Esophagus squamous epithelium (tissue), 4 donors: Measurements from ENCODE around the gene HOXB6.

- PRO-cap = no peak
- RAMPAGE, long total RNA, 4 experiments = no peak in any of the 4 experiments
Measured at GRCh38 chr17:48162201-48162748, 54.7 kb downstream of the SNX11 start.

DNA sequence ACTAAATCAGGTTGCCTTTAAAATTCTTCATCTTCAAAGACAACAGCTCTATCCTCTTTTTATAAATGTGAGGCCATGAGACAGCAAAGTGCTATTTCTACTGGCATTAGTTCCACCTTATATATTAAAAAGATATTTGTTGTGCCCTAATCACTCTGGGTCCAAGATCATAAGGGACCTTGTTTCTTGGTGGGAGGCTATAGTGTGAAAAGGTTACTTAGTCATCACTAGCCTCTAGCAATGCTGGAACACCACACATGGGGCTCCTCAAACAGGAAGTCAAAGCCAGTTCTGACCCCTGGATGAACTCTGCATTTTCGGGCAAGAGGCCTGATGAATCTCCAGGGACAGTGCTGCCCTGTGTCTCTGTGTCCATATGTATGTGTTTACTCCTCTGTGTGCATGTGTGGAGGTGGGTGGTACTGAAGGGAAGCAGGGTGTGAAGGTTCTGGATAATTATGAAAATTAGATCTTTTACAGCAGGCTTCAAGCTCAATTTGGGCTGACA is 133.4 kb downstream of the SNX11 start:
- PRO-cap = no peak
- RAMPAGE, long total RNA, 4 experiments = no peak in any of the 4 experiments

DNA sequence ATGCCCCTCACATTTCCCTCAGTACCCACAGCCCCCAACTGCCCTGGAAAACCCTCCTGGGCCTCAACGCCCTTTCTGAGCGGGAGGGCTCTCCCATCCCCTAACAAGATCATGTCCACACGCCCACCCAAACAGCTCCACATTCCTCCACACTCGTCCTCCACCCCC is 14.4 kb downstream of the HOXB4 start:
- PRO-cap = no peak
- RAMPAGE, long total RNA, 4 experiments = no peak in any of the 4 experiments

DNA sequence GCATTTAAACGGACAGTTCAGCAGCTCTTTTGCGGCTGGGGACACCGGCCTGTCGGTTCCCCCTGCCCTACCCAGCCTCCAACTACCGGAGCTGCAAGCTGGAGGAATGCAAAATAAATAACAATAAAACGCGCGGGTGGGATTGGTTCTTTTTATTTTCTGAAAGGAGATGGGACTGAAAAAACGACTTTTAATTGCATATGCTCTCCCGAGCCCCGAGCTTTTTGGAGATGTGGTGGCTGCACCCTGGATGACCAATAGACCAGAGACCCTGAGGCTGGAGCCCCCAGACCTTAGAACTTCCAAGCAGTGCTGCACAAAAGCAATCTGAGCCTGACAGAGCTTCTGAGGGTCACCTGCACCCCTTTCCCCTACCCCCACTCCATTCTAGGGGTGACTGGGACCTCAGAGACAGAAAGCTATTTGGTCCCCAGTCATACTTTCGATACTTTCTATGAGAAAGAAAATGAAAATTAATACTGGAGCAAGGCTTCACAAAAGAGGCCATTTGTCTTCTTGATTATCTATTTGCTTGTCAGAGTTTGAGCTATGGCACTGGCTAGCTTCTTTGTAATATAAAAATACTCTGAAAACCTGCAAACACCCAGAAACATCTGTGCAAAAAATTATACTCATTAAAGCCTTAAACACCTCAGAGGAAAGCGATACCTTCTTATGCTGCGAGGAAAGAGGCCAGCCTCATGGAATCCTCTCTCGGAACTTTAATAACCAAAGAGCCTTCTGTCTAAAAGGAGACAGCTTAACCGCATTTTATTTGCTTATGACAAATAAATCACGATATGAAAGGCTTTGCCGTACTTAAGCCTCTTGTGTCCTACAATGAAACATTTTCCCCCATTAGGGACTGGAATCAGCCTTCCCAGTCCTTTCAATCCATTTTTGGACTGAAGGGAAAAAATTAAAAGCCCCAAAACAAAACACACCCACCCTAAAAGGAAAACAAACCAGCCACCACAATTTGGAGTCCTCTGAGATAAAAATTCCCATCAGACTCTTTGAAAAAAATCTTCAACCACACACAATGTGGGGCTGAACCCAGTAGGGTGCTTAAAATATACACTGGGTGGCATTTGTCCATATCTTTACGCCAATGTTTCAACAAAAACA is 3.4 kb downstream of the HOXB4 start:
- PRO-cap = unidirectional peak, minus-strand start at position 724 of the sequence; bidirectional peak, plus-strand start outside the sequence, minus-strand start at position 907 of the sequence
- RAMPAGE, long total RNA, 4 experiments = no peak in any of the 4 experiments

DNA sequence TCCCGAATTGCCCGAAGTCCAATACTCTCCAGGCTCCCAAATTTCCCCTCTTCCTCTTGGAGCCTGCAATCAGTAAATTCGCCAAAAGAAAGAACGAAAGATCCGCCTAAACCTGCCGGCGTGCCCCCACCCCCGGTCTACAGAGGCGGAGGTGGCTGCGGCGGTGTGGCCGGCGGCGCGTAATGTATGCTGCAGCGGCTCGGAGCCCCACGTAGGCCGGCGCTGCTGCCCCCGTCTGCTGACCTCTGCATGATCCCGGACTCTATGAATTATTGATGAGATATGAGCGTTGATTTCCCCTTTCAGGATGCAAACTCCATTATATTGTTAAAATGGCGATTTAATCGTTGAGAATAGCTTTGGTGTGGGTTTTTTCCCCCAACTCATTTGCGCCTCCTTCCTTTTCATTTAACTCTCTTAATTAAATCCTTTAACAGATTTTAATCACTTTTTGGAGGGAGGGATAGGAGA is 3.7 kb downstream of the HOXB3 start:
- PRO-cap = no peak
- RAMPAGE, long total RNA, 4 experiments = no peak in any of the 4 experiments

DNA sequence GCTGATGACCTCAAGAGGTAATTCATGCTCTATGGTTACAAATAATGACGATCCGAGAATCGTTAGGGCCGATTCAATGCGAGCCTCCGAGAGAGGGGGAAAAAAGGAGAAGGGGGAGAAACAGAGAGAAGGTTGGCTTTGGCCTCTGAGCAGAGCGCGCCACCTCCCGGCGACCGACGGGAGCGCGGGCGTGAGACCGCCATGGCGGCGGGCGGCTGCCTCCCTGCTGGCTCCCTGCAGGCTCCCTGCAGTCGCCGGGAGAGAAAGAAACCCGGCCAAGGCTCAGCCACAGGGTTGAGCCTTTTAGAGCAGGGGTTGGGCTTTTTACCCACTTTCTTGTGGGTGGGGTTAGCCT is 281 bp upstream of the HOXB5 start:
- PRO-cap = no peak
- RAMPAGE, long total RNA, 4 experiments = no peak in any of the 4 experiments

DNA sequence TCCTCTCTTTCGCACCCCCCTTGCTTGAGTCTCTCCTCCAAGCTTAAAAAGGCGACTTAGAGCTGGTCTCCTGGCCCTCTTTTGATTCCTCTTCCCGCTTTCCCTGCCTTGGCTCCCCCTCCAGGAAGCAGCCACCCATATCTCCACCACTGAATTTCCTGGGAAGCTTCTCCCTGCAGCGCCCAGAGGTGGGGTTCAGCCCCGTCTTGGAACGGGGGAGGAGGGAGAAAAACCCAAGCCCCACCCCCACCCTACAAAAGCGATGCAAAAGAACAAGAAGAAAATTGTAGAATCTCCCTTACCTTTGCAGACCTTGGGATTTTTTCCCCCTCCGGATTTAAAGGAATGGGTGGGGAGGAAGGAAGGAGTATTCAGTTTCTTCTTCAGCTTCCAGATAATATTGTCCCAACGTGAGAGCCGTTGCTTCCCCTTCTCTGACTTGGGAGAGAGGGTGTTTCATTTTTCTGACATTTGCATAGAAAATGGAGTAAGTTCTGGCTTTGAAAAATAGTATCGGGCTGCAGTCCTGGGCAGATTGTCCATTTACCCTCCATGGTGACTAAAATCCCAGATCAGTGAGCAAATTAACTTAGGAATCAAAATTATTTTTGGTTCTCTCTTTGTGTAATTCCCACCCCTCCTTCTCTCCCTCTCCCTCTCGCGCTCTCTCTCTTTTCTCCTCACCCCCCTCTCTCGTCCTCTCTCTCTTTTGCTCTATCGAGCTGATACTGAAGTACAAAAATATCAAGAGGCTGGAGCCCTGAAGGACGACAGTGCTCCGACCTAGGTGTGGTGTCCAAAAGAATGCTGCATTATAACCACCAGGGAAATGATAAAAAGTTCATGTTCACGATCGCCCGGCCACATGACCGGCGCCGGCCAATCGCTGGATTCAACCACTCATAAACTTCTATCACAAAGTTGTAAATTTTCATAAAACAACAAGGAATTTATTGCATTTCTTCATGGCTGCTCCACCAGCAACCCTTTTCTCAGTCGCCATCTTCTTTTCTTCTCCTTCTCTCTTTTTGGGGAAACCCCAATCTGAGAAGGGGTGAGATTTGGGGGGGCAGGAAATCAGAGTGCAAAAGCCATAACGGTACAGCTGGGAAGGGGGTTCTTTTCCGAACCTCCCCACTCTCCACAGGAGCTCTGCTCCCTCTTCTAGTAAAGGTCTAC is at the start of gene HOXB6:
Gene HOXB6, minus strand, starts transcription at position 809 of the 1,179 bp plus-strand sequence.
- PRO-cap = no peak
- RAMPAGE, long total RNA, 4 experiments = no peak in any of the 4 experiments

DNA sequence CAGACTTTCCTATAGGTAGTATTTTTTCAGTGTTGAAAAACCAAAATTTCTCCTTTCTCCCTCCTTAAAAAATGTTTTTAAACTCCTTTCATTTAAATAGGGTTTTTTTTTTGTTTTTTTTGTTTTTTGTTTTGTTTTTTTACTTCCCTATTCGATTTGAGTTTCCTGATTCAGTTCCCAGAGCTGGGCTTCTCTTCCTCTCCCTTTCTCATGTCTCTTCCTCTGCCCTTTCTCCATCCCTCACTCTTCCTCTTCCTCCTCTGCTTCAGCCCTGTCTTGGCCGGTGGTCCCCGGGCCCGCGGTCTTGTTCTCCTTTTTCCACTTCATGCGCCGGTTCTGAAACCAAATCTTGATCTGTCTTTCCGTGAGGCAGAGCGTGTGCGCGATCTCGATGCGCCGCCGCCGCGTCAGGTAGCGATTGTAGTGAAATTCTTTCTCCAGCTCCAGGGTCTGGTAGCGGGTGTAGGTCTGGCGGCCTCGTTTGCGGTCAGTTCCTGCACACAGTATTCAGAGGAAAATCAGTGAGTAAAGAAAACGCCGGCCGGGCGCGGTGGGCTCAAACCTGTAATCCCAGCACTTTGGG is 2.9 kb upstream of the HOXB6 start:
- PRO-cap = no peak
- RAMPAGE, long total RNA, 4 experiments = no peak in any of the 4 experiments

GRCh38 chr17:48611258-48611636 is 430 bp upstream of the HOXB7 start:
- PRO-cap = no peak
- RAMPAGE, long total RNA, 4 experiments = no peak in any of the 4 experiments

DNA sequence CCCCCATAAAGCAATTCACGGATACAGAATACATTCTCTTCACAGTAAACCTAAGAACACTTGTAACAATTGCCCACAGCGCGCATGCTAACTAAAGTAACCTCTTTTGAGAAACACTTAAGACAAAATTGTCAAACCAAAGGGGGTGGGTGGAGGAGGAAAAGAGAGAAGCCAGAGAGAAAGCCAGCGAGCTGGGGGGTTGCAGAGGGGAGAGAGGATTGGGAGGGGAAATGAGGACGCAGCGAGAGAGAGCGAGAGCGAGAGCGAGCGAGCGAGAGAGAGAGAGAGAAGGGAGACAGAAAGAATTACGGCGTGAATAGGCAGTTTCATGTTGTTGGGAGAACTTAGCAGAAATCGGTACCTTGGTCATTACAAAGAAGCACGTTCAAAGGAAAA is 1.6 kb upstream of the HOXB7 start:
- PRO-cap = no peak
- RAMPAGE, long total RNA, 4 experiments = no peak in any of the 4 experiments

DNA sequence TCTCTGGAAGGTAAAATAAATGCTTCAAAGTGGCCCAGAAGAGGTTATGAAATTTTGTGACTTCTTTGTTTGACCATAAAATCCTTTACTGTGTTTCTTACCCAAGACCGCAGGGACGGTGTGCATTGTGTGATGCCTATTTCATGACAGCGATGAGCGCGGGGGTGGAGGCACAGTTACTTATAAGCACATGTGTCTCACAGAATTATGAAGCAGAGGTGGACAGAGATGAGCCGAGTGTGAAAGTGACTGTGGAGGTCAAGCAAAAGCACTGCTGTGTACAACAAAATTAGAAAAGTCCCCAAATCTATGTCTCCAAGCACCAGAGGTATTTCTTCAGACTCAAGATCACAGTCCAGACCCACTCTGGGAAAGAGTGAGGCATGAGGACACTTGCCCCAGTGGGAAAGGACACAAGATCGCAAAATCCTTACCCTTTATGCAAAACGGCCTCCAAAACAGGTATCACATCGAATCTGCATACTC is 4.2 kb upstream of the HOXB9 start:
- PRO-cap = no peak
- RAMPAGE, long total RNA, 4 experiments = no peak in any of the 4 experiments

DNA sequence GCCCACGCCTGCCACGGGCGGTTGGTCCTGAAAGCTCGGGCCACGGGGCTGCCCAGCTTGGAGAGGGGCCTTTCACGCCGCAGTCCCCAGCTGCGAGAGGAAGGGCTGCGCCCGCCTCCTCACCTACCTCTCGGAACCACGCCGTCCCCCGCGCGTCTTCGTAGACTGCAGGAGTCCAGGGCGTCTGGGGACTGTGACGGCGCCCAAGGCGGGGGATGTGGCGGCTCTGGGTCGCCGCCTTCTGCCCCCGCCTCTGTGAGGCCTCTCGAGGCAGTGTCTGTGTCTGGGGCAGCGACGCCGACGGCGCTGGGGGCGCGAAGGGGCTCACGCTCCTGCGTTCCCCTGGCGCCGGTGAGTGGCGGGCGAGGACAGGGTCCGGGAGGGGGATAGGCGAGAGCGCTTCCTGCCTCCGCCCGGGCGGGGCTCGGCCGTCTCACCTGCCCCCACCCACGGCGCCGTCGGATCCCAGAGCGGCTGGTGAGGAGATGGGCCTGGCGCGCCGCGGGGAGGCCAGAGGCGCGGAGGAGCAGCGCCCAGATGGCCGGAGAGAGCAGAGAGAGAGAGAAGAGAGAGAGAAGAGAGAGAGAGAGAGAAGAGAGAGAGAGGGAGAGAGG is 20.4 kb upstream of the HOXB9 start:
- PRO-cap = no peak
- RAMPAGE, long total RNA, 4 experiments = no peak in any of the 4 experiments

DNA sequence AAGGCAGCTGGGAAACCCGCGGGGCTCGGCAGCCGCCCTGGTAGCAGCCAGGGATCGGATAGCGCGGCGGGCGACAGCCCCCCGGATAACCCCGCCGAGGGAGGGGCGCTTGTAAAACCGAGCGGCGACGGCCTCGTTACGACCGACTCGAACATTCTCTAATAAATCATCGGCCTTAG is 3.0 kb downstream of the PRAC1 start:
- PRO-cap = no peak
- RAMPAGE, long total RNA, 4 experiments = no peak in any of the 4 experiments

DNA sequence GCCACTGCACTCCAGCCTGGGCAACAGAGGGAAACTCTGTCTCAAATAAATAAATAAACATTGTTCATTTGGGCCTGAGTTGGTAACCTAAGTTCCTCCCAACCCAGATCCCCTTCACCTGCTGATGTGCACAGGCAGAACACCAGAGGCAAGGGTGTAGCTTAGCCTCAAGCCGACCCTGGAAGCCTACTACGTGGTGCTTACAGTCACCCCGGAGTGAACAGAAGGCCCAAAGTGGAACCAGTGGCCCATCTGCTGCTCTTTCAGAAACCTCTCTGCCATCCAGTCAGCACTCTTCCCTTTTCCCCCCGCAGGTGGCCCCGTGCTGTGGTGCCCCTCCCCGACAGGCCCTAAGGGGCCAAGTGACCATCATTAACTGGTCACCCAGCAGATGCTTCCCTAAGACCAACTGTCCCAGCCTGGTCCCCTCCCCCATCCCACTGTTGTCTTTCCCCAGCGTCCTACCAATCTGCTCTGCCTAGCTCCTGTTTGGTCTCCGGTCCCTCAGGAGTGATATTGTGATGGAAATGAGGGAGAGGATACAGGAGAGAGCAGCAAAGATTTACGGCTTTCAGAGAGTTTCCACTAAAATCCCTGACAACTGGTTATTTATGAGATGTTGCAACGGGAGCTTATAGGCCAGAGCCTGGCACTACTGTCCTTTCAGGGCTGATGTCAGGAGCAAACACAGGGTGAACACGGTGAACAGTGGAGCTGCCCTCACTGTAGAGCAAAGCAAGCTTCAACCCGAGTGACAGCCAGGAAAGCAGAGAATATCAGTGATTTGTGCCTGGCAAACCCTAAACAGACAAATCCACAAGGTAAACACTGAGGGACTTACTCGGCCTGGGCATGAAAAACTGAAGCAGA is 1.3 kb upstream of the TTLL6 start:
- PRO-cap = no peak
- RAMPAGE, long total RNA, 4 experiments = no peak in any of the 4 experiments

DNA sequence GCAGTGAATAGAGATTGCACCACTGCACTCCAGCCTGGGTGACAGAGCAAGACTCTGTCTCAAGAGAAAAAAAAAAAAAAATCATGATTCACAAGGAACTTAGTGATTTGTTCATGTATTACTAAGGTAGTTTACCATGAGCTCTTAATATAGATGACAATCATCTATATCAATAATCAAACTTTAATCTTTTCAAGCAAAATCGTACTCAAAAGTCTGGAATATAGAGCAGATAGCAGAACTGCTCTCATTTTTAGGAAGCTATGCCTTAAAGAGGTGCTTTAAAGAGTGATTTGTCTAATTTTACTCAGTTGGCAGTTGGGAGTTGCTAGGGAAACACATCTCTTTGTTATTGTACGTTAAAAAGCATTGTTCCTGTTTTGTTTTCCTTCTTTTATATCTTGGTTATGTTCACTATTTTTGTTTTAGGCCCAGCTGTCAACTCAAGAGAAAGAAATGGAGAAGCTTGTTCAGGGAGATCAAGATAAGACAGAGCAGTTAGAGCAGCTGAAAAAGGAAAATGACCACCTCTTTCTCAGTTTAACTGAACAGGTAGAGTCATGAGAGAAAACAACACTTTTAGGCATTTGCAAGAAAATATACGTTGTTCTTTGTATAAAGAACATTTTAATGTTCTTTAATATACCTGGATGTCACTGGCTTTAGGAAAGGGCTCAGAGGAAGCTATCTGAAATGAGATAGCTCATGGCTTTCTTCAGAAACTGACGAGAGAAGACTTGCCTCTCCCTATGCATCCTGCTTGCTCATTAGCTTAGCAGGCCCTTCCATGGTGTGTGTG is 21.4 kb downstream of the CALCOCO2 start:
- PRO-cap = no peak
- RAMPAGE, long total RNA, 4 experiments = no peak in any of the 4 experiments

GRCh38 chr17:48872036-48872450 is 20.5 kb upstream of the ATP5MC1 start:
- PRO-cap = no peak
- RAMPAGE, long total RNA, 4 experiments = no peak in any of the 4 experiments

GRCh38 chr17:48908015-48908347 is 226 bp upstream of the UBE2Z start:
- PRO-cap = bidirectional peak, plus-strand start at chr17:48908407, minus-strand start at chr17:48908302
- RAMPAGE, long total RNA, 4 experiments = no peak in any of the 4 experiments

- PRO-cap = no peak
- RAMPAGE, long total RNA, 4 experiments = no peak in any of the 4 experiments
Measured at GRCh38 chr17:48909622-48910143, 1.5 kb downstream of the UBE2Z start.

DNA sequence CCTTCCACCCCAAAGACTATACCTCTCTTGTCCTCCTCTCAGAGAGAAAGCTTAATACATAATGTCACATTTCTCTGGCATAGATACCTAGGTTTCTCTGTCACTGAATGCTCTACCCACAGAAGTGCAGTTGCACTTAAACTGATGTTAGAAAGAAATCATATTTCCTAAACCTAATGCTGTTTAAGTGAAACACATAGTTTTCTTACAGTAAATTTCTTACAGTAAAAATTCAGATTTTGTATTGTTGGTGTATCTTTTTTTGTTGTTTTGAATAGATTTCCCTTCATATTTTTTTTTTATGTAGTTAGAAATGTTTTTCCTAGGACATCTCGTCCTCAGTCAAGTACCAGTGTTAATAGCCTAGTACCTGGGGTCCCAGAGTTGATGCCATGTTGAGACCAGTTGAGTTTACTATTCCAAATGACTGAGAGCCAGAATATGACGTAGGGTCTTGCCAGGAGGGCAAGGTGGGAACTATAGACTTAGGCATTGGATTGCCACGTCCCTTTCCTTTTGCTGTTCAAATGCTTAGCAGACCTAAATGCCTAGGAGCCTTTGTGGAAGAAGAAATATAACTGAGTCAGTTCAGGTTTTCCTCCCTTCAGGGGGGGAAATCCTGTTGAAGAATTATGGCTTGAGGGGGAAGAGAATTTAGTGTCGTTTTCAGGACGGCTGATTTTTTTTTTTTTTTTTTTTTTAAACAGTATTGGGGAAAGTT is 3.3 kb downstream of the UBE2Z start:
- PRO-cap = no peak
- RAMPAGE, long total RNA, 4 experiments = no peak in any of the 4 experiments

GRCh38 chr17:49003522-49004425 is 6.6 kb downstream of the IGF2BP1 start:
- PRO-cap = no peak
- RAMPAGE, long total RNA, 4 experiments = no peak in any of the 4 experiments